Temporal lobe (tissue), 2 donors: Measurements from ENCODE around the gene INF2.

DNA sequence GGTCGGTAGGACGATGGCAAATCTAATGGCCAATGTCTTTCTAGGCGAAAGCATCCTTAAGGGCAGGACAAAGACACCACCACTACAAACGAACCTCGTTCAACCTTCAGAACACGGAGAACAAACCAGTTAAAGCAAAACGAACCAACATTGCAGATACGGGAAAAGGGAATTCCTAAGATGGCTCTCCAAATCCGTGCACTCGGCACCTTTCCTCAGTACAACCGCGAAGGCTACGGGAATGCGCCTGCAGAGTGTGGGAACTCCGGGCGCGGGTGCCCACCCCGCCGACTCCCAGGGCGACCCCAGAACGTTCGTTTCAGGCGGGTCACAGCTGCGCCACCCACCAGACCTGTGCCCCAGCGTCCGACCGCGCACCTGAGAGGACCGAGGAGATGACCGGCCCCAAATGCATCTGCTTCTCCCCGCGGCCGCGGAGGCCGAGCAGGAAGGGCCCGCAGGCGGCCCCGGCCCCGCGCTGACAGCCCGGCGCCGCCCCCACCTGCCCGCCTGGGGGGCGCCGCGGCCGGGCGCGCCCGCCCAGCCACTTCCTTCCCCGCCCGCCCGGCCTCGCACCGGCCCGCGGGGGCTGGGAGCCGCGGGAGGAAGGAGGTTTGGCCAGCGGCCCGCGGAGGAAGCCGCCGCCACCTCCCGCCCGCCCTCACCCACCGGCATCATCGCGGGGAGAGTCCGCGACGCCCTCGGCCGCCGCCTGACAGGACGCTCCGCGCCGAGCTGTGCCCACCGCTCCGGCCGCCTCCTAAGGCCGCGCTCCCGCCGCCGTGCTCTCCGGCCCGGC is 546 bp downstream of the PPP1R13B start:
- RAMPAGE, long total RNA, result no peak

GRCh38 chr14:104082561-104083184 is 2.8 kb upstream of the ASPG start:
- RAMPAGE, long total RNA, result no peak

DNA sequence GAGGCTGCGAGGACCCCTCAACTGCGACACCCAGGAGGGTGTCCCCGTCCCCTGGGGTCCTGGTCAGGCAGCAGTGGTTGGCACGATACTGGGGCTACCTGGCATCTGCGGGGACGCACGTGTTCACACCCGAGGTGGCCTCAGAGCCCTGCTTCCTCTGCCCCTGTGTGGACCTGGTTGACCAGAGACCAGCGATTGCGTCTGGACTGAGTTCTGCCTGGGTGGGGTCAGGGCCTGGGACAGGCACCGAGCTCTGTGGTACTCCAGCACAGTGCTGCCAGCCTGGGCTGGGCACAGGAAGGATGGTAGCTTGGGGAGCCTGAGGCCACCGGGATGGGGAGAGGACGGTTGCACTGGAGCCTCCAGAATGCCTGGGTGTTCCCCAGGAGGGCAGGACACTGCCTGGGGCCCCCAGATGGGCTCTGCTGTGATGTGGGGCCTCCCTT is 768 bp downstream of the ASPG start:
- RAMPAGE, long total RNA, result no peak

GRCh38 chr14:104435993-104436671 is 143.4 kb upstream of the C14orf180 start:
- RAMPAGE, long total RNA, result no peak

DNA sequence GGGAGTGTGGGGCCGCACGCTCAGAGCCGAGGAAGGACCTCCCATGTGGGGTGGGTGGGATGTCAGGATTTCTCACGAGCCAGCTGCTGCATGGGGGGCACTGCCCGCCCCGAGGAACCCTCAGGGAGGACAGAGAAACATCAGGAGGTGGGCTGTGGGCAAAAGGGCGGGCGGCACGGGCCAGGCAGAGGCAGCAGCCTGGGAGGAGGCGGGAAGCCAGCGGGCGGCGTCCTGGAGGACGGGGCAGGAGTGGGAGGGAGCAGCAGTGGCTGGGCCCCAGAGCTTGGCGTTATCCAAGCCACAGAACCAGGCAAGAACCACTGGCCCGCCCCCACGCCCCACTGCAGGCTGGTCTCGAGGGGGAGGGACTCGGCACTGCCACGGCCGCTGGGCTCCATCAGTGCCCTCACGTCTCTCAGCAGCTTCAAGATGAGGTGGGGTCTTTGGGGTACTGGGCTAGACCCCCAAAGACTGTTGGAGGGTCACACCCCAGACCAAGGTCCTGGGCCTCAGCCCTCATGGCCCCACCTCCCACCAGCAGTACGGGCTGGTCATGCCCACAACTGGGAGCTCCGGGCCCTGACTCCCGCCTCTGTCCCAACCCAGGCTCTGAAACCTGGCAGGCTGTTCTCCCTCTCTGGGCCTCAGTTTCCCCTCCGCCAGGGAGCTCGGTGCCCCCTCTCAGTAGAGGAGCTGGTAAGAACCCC is 2.6 kb downstream of the C14orf180 start:
- RAMPAGE, long total RNA, result no peak

DNA sequence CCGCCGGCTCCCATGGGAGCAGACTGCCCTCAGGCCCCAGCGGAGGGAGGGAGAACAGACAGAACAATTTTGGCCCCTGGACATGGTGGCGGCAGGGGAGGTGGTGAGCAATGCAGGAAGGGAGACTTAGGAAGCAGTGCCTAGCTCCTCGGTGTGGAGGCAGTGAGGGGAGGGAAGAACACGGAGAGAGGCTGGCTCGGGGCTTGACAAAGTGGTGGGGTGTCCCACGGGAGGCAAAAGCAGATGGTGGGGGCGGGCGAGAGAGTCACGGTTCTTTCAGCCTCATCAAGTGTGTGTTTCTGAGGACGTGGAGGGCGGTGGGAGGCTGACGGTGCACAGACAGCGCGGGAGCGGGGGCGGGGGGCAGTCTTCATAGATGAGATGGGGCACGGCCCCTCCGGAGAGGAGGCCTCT is 33.1 kb upstream of the INF2 start:
- RAMPAGE, long total RNA, result no peak

GRCh38 chr14:104658209-104658960 is 31.0 kb upstream of the INF2 start:
- RAMPAGE, long total RNA, result no peak

DNA sequence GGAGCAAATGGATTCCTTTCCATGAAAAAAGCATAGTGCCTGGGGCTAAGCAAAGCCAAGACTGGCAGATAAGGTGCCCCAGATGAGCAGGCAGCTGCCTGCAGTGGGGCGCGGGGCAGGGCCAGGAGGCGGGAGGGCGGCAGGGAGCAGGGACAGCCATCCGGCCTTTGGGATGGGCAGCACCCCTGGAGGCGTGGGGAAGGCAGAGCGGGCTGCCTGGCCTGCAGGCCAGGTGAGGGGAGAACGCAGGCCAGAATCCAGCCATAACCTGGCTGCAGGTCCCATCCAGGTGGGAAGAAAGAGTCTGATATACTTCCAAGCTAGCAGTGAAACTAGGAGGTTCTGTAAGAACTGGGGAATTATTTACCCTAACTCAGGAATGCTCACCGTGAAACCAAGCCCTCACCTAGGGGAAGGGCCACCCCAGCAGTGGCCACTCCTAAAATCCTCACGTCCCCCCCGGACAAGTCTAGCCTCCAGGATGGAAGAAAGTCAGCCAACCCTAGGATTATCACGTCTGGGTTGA is 7.0 kb upstream of the INF2 start:
- RAMPAGE, long total RNA, result no peak

- RAMPAGE, long total RNA, result no peak
Observed at GRCh38 chr14:104688654-104689728, at the start of gene INF2. INF2 (plus strand) TSS chr14:104689618.

GRCh38 chr14:104717716-104718023 is 6.4 kb upstream of the ADSS1 start:
- RAMPAGE, long total RNA, result no peak

DNA sequence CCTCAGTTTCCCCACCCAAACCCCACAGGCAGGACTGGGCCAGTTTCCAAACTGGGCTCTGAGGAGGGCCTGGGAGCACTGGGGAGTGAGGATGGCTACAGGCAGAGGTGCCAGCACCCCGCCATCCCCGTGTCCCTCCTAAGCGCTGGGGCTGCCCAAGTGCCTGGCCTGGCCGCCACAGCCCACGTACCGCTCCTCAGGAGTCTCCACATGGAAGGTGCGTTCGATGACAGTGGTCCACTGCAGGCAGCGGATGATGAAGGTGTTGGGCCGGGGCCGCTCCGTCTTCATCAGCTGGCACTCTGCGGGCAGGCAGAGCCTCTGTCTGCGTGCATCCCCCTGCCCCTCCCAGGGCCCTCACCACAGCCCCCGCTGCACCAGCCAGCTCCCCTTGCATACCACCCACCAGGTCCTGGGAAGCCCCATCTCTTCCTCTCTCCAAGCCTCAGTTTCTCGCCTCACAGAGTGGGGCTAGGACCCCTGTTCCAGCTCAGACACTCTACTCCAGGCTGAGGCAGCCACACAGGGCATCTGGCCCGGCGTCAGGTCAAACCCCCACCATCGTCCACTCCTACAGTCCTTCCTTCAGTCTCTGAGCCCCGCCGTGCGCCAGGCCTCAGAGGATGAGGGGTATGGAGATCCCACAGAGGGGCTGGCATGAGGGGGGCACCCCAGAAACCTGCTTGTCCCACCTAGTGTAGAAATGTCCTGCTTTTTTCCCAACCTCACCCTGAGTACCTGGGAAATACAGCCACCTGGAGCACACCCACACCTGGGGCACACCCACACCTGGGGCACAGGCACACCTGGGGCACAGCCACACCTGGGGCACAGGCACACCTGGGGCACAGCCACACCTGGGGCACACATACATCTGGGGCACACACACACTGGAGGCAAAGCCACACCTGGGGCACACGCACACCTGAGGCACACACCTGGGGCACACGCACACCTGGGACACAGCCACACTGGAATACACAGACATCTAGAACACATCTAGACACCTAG is 18.8 kb downstream of the AKT1 start:
- RAMPAGE, long total RNA, result no peak

- RAMPAGE, long total RNA, result no peak
Observed at GRCh38 chr14:104789749-104790271, 5.7 kb downstream of the AKT1 start.

- RAMPAGE, long total RNA, result no peak
Observed at GRCh38 chr14:104797383-104798184, 2.0 kb upstream of the AKT1 start.

DNA sequence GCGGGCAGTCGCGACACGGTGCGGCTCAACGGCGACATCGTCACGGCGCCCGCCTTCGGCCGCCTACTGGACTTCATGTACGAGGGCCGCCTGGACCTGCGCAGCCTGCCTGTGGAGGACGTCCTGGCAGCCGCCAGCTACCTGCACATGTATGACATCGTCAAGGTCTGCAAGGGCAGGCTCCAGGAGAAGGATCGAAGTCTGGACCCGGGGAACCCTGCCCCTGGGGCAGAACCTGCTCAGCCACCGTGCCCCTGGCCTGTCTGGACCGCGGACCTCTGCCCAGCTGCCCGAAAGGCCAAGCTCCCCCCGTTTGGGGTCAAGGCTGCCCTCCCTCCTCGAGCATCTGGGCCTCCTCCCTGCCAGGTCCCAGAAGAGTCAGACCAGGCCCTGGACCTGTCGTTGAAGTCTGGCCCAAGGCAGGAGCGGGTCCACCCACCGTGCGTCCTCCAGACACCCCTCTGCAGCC is 502 bp downstream of the ZBTB42 start:
- RAMPAGE, long total RNA, result no peak

DNA sequence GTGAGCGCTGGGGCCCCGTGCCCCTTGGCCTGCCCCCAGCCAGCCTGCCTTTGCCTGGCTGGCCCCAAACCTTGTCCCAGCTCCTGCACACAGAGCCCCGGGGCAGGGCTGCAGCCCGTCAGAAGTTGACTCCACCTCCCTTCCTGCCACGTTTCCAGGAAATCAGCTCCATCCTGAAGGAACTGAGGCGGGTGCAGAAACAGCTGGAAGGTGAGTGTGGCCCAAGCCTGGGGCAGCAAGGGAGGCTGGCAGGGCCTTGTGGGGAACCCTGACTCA is 29.2 kb downstream of the CEP170B start:
- RAMPAGE, long total RNA, result no peak

DNA sequence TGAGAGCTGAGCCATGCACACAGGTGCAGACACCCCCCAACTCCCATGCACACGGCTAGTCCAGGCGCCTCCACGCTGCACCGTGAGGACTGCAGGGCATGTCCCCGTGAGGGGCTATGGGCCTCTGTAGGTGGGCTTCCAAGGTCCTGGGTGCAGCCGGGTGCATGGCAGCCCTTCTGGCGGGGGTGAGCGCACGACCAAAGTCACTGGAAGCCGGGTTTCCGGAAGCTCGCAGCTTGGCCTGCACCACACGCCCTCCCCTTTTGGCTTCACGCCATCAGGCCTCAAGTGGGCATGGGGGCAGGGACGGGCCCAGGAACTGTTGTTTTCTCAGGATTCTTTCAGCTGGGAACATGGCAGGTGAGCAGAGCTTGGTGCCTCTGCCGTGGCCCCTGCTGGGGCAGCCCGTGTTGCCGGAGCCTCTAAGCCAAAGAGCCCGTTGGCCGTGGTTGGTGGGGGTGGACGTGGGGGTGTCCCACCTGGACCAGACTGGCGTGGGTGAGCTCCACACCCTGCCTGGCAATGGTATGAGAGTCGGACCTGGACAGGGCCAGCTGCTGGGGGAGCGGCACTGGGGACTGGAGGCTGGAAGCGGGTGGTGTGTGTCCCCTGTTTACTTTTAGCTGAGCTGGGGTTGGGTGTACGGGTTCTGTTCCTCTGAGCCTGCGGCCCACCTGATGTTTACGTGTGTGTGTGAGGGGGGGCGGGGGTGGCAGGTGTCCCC is 28.9 kb upstream of the PLD4 start:
- RAMPAGE, long total RNA, result no peak

DNA sequence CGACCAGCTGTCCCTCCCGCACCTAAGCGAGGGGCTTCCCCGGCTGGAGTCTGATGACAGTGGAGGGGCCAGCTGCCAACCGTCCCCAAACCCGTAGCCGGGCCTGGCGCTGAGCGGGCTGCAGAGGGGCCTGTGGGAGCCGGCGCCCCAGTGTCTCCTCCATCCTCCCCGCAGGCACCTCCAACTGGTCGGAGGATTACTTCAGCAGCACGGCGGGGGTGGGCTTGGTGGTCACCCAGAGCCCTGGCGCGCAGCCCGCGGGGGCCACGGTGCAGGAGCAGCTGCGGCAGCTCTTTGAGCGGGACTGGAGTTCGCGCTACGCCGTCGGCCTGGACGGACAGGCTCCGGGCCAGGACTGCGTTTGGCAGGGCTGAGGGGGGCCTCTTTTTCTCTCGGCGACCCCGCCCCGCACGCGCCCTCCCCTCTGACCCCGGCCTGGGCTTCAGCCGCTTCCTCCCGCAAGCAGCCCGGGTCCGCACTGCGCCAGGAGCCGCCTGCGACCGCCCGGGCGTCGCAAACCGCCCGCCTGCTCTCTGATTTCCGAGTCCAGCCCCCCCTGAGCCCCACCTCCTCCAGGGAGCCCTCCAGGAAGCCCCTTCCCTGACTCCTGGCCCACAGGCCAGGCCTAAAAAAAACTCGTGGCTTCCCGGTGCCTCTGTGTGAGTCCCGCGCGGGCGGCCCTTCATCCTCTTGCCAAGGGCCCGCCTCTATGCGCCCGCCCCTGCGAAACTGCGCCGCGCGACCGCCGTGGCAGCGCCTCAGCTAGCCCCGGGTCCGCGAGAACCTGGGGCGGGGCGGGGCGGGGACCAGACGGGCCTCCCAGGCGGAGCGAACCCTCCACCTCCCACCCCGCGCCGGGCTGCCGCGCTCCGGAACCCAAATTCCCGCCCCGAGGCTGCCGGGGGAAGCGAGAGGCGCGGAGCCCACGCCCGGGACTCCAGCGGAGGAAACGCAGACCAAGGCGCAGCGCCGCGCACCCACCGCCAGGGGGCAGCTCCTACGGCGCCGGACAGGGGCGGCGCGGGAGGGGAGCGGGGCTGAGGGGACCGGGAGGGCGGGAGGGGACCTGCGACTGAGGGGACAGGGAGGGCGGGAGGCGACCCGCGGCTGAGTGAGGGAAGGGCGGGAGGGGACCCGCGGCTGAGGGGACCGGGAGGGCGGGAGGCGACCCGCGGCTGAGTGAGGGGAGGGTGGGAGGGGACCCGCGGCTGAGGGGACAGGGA is 8.3 kb downstream of the PLD4 start:
- RAMPAGE, long total RNA, result no peak

GRCh38 chr14:105019152-105019571 is 1.7 kb downstream of the CDCA4 start:
- RAMPAGE, long total RNA, result no peak

DNA sequence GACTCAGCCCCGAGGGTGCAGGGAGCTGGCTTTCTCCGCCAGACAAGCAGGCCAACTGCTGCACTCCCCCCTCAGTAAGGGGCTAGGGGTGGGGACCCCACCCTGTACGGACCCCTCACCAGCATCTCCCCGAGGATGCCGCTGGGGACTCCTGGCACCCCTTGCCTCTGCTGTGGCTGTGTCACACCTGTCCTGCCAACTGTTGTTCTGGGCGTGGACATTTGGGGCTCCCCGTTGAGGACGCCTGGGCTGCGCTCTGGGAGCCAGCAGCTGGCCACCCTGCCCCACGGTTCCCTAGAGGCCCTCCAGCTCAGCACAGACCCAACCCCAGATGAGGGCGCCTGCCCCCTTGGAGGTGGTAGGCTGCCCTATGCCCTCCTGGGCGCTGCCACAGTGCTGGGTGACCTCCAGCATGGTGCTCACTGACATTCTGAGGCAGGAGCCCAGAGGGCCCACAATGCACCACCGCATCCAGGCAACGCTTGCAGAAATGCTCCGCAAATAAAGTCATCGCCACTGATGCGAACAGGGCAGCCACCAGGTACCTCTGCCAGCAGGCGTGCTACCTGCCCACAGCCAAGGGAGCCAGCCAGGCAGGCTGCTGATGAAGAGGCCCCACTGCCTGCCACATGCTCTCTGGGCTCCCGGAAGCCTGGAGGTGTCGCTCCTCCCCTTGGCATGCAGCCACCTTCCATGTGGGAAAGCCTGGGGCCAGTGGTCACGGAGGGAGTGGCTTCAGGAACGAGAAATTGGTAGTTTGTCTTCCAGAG is 14.9 kb downstream of the GPR132 start:
- RAMPAGE, long total RNA, result no peak

DNA sequence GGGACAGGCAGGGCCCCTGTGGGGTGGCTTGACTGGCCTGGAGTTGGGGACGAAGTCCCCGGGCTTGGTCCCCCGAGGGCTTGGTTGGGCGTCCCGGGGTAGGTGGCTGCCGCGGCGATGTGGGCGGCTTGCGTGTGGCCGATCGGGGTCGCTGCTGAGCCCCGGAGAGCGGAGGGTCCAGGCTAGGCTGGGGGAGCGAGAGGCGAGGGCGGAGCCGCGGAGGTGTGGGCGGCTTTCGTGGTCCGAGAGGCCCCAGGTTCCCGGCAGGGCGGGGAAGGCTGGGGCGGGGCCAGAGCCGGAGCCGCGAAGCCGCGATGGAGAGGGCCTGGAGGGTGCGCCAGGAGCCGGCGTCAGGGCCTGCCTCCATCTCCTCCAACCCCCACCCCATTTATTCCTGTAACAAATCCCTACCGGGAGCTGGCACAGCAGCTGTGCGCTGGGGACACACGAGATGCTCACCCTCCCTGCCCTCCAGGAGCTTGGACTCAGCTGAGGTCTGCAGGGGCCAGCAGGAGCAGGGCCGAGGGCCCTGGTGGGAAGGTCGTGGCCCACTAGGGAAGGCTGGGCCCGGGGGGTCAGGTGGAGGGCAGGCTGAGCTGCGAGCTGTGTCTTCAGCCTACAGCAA is 28.6 kb upstream of the GPR132 start:
- RAMPAGE, long total RNA, result no peak